Paraaortic lymph node (tissue), 1 donor: ENCODE measurements around a stretch of chr2.

DNA sequence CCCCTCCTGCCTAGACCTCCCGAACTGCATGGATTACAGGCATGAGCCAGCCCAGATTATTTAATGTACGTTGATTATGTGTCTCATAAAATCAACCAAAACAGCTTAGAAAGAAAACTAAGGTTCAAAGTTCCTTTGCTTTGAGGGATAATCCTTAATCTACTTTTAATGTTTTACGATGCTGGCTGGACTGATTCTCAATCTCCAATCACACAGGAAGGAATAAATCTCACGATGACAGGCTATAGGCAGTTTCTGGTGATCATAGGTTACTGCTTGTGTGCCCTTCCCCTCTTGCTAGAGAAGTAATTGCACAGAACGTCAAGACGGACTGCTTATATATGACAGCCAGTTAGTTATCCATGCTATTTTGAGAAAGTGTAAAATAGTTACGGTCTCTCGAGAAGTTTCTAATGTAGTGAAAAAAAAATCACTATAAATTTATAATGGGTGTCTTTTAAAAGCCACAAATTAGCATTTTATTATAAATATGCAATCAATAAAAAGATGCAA lies 43.2 kb downstream of the C2orf74 start:
- PRO-cap = no peak

GRCh38 chr2:61207701-61208308 lies 45.8 kb downstream of the C2orf74 start:
- PRO-cap = no peak

DNA sequence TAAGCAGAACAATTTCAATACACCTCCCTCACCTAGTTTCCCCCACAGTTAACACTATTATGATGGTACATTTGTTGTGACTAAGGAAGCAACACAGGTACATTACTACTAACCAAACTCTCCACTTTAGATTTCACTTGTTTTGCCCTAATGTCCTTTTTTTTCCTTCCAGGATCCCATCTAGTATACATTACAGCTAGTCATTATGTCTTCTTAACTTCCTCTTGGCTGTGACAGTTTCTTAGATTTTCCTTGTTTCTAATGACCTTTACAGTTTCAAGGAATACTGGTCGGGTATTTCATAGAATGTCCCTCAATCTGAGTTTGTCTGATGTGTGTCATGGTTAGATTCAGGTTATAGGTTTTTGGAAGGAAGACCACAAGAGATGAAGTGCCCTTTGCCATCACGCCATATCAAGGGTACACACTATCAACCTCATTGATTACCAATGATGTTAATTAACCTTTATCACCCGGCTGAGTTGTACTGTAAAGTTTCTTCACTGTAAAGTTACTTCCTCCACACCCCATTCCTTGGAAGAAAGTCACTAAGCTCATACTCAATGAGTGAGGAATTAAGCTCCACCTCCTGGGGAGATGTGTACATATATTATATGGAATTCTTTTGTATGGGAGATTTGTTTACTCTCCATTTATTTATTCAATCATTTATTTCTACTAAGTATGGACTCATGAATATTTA lies 56.6 kb downstream of the C2orf74 start:
- PRO-cap = no peak

DNA sequence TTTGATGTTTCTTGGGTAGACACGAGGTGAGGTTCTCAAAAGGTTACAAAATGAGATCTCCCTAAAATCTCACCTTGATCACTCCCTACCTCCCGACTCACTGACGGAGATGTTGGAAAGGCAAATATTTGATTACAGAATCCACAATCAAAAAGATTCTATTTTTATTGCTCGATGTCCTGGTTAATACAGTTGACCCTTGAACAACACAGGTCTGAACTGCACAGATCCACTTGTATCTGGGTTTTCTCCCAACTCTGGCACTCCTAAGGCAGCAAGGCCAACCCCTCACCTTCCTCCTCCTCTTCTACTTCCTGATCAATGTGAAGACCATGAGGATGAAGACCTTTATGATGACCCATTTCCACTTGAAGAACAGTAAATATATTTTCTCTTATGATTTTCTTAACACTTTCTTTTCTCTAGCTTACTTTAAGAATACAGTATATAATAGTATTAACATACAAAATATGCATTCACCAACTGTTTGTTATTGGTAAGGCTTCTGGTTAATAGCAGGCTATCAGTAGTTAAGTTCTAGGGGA lies 125.3 kb downstream of the C2orf74 start:
- PRO-cap = no peak

- PRO-cap = no peak
These were observed 11.8 kb upstream of the USP34 start for GRCh38 chr2:61482276-61483542.

DNA sequence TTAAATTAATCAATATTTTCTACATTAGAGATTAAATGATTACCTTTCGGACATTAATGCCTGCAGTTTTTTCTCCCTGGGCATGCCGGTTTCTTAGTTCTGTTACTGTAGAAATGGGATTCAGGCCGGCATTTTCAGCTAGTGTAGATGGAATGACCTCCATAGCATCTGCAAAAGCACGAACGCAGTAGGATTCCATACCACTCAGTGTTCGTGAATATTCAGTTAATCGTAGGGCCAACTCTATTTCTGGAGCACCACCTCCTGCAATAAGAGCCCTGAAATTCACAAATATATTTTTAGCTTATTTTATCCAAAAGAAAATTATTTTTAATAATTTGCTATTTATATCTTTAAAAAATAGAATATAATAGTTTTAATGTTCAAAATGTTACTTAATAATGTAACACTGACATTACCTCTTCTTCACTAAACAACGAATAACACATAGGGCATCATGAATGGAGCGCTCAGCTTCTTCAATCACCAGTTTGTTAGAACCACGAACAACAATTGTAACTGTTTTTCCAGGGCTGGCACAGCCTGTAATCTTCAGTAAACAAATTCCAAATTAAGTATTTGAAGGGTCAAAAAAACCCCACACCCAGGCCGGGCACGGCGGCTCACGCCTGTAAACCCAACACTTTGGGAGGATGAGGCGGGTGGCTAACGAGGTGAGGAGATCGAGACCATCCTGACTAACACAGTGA lies 16.3 kb downstream of the CCT4 start:
- PRO-cap = no peak

GRCh38 chr2:62196240-62197303 lies 657 bp downstream of the B3GNT2 start:
- PRO-cap = bidirectional peak, plus-strand start at chr2:62196604, minus-strand start at chr2:62196407; unidirectional peak, minus-strand start at chr2:62196868; unidirectional peak, minus-strand start at chr2:62196888

DNA sequence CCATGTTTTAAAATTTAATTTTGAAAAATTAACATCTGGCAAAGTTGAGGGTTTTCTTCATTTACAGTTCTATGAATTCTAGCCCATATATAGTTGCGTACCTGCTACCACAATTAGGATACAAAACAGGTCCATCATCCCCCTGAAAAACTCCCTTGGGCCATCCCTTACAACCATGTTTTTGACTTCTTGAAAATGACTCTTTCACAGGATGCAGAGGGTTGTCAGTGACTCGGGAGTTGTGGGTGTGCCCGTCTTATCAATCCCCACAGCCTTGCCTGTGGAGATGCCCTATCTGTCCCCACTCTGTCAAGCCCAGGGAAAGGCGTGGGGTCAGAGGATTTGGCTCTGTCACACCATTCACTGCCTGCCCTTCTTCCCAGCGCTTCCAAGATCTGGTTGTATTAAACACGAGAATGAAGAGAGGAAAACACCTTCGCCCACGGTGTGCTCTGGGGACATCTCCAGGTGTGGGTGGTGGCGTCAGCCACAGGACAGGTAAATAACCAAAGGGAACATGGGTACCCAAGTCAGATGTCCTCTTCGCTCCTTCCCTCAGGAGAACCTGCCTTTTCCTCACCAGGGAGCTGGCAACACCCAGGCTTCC lies 100.1 kb downstream of the B3GNT2 start:
- PRO-cap = no peak

DNA sequence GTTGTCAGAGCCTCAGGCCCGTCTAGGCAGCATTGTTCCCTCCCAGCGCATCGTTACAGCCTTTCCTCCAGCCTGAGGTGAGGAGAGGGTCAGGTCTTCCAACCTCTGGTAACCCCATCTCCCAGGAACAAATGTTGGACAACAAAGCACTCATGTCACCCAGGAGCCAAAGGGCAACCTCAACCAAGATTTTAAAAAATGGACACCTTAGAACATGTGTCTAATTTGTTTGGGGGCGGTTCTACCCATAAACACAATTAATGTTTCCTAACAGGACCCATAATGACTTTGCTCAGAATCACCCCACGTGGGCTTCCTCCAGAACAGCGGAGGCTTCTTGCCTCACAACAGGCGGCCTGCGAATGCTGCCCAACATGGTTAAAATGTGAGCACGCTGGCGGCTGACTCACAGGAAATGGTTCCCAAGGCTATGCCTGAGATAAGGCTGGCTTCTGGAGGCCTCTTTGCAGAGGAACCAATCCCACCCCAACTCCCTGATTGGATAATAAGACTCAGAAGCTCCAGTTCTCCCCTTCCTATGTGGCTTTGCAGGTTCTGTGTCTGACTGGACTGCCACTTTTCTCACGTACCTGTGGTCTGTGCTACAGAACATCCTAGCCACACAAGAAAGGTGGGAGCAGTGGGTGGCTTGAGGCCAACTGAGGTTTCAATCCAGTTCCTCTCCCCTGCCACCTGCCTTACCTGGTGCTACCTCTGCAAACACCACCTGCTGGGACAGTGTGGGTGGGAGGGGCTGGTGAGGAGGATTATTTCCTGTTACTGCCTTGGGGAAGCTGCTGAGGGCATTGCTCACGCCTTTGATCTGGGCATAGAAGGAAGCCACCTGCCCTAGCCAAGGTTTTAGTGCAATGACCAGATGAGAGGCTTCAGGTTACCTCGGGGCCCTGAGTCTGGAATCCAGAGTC lies 108.8 kb downstream of the B3GNT2 start:
- PRO-cap = bidirectional peak, plus-strand start at position 543 of the sequence, minus-strand start at position 358 of the sequence

- PRO-cap = no peak
These were observed 64.4 kb downstream of the TMEM17 start for GRCh38 chr2:62441286-62442275.

- PRO-cap = unidirectional peak, minus-strand start at chr2:62475409
These were observed 30.6 kb downstream of the TMEM17 start for GRCh38 chr2:62475135-62476146.

GRCh38 chr2:62672498-62673106 lies 32.9 kb upstream of the EHBP1 start:
- PRO-cap = no peak

DNA sequence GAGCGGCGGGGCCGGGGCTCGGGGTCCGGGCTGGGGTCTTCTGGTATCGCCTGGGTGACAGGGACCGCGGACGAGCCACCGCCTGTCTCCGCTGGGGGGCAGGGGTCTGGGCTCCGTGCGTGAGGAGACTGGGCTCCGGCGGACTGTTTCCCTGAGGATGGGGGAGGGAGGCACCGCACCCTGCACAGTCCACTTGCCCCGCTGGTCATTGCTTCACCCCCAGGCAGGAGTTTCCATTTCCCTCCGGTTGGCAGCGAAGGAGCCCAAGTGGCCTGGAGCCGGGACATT lies 509 bp downstream of the EHBP1 start:
- PRO-cap = no peak

DNA sequence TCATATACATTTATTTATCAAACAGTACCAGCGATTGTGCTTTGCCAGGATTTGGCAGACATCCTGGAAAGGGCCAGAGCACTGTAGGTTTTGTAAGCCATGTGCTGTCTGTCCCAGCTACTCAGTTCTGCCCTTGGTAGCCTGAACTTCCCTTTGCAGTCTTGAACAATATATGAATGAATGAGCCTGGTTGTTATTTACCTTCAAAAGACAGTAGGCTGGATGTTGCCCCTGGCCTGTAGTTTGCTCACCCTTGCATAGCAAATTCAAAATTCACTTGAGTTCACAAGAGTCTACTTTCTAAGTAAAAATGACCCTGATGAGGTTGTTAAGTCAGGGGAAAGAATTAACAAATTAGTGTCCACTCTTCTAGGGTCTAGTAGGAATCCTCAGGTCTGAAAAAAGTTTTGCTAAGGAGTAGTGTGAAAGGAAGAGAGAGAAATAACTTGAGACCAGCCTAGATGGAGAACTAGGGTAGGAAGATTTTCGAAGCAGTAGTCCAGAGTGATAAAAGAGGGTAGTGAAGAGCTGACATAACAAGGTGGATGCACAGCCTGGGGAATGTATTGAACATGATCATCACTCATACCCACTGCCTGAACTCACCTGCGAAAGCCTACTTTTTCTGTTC lies 68.3 kb upstream of the OTX1 start:
- PRO-cap = no peak

DNA sequence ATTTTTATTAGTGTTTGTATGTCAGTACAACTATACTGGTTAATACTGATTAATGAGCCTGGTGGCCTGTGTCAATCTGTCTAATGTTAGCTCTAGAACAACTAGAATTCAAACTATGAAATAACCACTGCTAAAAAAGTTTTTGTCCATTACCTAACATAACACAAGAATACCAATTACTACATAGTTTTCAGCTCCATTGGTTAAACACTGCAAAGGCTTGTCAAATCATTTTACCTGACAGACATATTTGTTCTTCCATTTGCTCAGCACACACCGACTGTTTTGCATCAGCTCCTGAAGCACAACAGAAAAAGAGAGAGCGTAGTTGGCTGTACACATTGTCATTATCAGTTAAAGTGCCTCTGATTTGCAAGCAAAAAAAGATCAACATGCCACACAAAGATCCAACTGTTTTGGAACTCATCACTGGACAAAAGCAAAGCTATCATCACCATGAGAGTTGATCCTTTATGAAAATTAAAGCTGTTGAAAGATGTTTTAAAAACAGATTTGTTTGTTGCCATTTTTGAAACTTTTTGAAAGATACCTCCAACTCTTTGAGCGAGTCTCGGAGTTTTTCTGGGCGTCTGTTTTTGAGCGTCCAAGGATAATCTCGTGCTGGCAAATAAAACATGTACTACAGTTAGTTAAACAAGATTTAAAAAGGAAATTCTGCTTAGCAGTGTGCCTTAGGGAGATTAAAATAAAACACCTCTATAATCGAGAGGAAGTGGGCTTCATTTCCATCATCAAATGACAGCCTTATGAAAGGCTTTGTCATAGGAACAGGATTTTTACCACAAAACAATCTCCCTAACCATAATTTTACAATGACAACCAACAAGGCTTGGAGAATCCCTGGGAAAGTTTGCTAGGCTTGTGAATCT lies 103.7 kb downstream of the WDPCP start:
- PRO-cap = no peak

- PRO-cap = no peak
These were observed 7.1 kb downstream of the WDPCP start for GRCh38 chr2:63581061-63581663.

- PRO-cap = no peak
These were observed 110.1 kb downstream of the MDH1 start for GRCh38 chr2:63698791-63699305.

GRCh38 chr2:63886041-63886874 lies 44.6 kb downstream of the UGP2 start:
- PRO-cap = no peak

- PRO-cap = no peak
These were observed 77.1 kb downstream of the UGP2 start for GRCh38 chr2:63918469-63919449.

GRCh38 chr2:64098310-64098774 lies 45.9 kb downstream of the PELI1 start:
- PRO-cap = no peak